Umbilical cord (tissue), 2 donors: ENCODE data around the genes TMEM238L and CDRT15.

DNA sequence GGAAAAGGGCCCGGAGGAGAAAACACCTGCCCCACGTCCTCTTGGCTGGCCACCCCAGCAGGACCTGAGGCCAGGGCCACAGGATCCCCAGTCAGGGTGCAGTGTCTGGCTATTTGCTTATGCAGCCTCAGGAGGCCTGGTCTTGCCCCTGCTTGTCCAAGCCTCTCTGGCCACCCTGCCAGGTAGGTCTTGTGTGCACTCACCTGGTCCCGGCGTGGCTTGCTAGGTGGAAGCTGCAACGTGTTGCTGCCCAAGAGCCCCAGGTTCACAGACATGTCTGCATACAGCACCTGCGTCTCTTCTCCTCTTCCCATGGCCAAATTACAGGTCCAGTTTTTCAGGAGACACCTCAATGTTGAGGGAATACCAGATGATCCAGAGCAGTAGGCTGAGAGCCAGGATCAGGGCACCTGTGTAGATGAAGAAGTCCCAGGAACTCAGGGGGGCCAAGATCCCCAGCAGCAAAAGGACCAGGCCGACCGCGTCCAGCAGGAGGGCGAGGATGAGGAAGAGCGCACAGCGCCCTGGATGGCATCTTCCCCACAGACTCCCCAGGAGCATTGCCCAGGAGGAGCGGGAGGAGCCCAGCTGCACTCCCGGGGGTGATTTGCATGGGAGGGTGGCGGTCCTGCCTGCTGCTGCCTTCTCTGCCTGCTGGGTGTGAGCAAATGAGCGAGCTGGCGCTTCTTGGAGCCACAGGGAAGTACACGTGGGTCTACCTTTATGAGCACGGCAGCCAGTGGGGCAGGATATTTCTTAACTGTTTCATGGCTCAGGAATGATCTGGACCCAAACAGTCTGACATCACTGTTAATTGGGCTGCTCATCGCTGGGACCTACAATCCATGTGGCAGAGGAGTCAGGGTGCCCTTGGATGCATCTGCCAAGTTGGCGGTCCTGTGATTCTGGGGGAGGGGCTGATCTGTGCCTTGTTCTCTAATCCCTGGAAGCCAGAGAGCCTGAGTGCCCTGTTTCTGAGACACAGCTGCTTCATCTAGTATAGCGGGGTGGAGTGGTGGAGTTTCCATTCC is at the start of gene TMEM238L:
TSS of gene TMEM238L (minus strand) at position 697 of the 1,031 bp plus-strand sequence.
- RAMPAGE, long total RNA, result no peak

DNA sequence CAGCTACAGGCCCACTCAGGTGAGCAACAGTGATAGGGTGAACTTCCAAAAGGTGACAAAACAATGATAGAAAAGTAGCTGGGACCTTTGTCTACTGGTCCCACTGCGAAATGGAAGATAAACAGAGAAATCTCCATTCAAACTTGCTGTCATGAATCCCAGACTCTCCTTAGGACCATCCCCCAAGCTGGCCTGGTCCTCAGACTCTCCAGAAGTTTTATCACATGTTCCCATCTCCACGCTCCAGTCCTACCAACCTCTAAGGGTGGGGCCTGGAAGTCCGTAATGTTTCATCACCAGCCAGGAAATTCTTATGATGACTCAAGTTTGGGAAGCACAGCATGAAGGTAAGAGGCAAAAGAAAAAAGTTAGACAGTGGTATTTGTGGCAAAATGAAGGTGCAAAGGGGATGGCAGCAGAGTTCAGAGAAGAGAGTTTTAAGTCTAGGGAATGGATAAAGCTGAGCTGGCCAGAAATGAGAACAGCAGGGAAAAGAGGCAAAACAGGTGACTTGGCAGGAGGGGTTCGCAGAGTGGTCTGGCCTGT is 52.7 kb downstream of the ZNF18 start:
- RAMPAGE, long total RNA, result no peak

DNA sequence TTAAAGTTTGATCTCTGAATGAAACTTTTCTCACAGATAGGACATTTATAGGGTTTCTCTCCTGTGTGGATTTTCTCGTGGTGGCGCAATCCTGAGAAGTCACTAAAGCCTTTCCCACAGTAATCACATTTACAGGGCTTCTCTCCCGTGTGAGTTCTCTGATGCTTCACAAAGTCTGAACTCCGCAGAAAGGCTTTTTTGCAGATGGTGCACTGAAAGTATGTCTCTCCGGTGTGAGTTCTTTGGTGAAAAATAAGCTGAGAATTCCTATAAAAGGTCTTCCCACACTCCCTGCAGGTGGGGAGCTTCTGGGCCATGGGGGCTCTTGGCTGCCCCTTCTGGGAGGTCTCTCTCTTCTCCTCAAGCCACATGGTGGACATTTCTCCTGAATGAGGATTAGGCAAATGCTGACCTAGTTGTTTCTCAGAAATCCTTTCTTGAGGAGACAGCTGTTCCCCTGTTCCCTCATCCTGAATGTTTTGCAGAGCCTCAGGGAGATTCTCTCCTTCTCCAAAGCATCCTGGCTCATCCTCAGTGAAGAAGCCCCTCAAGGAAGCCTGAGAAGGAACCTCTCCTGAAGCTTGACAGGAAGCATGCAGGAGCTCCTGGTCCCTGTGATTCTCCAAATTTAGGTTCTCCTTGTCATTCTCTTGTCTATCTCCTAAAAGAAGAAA is 19.1 kb downstream of the ZNF18 start:
- RAMPAGE, long total RNA, result no peak

GRCh38 chr17:12106906-12107785 is 86.5 kb downstream of the MAP2K4 start:
- RAMPAGE, long total RNA, result no peak

DNA sequence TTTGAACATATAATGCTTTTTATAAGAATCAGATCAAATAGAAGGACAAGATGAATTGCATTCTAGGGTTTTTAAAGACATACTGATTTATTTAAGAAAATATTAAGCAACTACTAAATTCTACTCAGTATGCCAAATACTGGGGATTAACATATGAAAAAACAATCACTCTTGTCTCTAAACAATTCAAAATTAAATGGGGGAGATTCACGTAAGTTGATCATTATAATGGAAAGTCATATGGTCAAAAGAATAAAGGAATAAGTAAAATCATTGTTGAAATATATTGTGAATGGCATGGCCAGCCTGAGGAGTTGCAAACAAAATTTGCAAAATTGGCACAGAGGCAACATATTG is 176.0 kb upstream of the MYOCD start:
- RAMPAGE, long total RNA, result no peak

DNA sequence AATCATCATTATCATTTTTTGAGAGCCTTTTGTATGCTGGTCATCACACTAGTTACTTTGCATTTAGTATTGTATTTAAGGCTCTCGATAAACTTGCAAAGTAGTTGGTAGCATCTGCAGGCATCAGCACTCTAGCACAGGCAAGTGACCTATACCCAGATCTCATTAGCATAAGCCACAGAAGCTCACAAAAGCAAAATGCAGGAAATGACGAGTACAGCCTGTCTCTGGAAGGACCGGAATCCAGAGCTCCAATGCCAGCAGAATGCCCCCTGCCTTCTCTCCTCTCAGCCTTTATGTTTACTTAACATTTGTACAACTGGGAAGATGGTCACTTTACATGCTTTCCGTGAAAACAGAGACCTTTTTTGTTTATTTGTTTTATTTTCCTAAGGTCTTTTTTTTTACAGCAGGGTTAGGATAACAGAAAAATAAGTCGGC is 45.5 kb upstream of the MYOCD start:
- RAMPAGE, long total RNA, result no peak

DNA sequence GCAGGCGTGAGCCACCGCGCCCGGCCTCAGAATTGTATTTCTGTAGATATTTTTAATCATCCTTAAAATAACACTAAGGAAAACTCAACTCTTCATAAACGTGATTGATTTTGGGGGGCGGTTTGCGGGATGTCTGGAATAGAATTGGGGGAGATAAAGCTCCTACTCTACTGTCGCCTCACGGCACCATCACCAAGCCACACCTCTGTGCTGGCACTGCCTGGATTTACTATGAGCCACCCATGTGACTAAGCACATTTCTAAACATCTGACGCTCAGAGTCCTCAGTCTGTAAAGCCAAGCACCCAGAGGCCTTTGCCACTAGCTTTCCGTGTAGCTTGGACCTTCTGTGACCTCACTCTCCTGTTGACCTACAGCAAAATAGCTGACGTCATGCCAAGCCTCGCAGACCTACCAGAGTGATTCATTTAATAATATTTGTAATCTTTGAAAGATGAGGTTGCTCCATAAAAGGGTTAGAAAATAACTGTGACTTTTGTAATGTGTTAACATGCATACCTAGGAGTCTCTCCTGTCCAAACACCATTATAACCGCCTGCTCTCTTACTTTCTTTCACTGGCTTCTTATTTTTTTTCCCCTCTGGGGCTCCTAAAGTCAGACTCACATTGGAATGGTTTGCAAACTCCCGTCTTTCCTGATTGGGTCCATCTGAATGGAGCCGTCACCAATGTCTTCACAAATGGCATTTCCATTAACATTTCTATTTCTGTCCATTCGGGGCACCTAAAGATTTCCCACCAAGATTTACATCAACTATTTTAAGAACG is 38.4 kb upstream of the MYOCD start:
- RAMPAGE, long total RNA, result no peak

DNA sequence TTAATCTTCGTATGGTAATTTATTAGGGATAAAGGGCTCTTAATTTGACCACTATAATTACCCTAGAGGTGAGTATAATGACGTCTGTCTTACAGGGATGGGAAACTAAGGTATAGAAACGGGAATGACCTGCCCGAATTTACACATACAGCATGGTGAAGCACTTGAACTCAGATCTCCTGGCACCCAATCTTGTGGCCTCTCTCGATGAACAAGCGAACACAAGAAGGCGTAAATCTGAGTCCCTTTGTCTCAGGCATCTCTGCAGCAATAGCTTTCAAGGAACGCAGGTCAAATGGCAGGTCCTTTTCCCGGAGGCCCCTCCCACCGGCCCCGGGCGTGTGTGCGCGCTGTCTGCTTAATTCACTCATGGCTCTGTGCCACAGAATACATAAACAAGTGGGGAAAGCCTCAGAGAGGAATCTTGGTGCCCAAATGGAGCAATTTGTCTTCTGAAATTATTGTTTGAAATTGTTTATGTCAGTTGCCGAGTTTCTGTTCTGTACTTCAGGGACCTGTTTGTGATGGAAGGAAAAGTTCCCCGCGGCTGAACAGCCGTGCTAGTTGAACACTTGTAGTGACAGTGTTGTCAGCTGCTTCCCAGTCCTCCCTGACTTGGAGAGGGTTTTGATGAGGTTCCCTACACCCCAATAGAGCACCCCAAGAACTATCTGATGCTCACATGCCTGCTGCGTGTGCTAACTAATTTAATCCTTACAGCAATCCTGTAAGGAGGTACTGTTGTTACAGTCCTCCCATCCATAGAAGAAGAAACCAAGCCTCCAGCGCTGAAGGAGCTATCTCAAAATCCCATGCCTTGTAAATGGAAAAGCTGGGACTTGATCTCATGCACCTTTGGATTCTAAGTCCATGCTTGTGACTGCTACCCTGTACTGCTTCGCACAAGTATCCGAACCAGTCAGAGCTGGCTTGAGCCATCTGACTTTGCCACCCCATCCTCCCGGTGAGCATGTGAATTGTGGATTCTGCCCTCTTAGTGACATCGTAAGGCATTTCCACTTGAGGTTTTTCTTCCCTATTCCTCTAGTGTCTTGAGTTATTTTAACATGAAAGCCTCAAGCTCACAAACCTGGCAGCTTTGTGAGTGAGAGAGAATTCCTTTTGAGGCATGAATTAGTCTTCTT is 14.9 kb downstream of the MYOCD start:
- RAMPAGE, long total RNA, result no peak

DNA sequence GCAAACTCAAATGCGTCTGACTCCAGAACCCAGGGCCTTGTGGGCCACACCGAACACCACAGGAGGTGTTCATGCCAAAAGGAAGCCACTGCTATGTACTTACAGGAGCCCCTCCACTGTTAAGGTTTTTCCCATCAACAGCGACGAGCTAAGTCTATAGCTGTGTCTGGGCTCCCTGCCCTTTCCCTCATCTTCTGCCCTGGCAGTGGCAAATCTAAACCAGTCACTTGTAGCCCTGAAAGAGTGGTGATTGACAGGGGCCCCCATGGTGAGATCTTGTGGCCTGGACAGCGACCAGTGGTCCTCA is 57.6 kb upstream of the ARHGAP44 start:
- RAMPAGE, long total RNA, result no peak

DNA sequence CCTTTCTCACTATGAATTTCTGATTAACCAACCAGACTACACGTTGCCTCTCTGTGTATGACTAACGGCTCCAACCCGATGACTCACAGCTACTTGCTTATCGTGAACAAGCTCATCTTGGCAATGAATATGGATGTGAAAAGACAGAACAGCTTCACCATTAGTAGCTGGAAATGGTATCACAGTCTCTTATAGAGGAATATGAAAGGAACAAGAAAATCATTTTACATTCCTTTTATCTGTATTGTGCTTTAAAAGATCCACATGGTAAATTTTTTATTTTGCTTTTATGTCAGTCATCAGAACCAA is 23.7 kb upstream of the ARHGAP44 start:
- RAMPAGE, long total RNA, result no peak

DNA sequence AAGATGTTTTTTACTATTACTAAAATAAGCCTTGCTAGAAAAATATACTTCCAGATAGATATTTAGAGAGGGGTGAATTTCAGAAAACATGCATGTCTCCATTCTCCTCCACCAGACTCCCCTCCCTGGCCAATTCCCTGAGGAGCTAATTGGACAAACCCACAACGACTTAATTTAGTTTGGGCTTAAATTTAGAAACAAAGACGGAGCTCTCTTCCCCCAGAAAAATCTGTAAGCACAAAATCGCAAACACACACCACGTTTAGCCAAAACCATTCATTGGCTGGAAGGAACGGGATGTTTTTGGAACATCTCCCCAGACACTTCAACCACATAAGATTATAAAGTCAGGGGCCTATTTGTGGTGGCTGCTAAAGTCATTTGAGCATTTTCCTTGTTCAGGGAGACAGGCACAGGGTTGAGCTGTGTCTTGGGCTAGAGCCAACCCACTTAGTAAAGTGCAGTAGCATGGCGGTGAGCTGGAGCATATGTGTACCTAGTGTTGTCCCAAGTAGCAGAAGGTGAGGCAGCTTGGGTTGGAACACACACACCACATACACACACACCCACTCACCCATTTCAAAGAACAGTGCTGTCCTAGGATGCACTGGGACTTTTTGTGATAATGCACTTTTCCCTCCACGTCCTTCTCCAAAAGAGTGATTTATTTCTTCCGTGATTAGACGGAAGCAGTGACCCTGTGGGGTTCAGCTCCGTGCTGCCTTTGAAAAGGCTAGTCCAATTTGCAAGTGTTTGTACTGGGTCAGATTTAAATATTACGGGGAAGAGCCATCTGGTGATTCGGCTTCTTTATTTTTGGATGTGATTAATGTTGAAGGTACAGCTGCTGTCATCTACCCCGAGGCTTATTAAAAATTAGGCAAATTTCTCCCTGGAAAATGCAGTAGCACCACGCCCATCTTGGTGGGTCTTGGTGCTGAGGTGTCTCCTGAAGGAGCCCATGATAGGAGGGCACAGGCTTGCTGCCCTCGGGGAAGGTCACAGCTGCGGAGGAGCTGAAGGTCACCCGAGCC is 32.2 kb downstream of the ELAC2 start:
- RAMPAGE, long total RNA, result no peak

- RAMPAGE, long total RNA, result no peak
Measured at GRCh38 chr17:12989780-12990784, 27.7 kb downstream of the ELAC2 start.

DNA sequence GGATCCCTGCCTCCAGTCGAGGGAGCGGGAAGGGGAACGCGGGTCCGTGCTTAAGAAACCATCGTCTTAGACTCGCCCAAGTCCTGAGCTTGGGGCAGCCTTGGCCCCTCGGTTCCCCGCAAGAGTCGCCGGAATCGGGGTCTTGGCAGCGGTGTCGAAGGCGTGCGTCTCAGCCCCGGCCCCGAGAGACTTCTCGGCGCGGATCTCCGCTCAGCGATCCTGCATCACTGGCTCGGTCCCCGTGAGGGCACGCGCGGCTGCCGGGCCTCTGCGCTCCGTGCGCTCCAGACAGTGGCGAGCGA is 453 bp downstream of the HS3ST3A1 start:
- RAMPAGE, long total RNA, result no peak

- RAMPAGE, long total RNA, result no peak
Measured at GRCh38 chr17:14236704-14236970, at the start of gene CDRT15. Gene CDRT15 (minus strand): TSS chr17:14236862.

DNA sequence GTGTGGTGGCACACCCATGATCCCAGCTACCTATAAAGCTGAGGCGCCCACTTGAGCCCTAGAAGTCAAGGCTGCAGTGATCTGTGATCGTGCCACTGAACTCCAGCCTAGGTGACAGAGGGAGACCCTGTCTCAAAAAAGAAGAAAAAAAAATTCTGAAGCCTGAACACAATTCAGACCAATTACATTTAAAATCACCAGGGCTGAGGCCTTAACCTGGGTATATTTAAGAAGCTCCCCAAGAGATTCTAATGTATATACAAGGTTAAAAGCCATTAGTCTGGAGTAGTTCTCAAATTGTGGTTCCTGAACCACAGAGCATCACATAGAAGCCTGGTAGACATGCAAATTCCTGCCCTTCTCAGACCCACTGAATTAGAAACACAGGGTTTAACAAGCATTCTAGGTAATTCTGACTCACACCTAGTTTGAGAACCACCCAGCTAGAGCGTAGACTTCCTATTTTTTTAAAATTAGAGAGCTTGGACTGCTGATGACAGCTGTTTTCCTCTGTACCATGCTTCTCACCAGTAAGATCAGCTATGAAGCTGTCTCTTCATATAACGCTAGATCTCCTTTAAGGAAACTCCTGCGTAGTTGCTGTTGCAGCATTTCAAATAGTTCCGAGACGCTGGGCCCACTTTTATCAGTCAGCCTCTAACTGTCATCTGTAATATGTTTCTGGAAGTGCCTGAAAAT is 50.5 kb downstream of the HS3ST3B1 start:
- RAMPAGE, long total RNA, result no peak

GRCh38 chr17:15291559-15292295 is 26.6 kb upstream of the PMP22 start:
- RAMPAGE, long total RNA, result no peak

DNA sequence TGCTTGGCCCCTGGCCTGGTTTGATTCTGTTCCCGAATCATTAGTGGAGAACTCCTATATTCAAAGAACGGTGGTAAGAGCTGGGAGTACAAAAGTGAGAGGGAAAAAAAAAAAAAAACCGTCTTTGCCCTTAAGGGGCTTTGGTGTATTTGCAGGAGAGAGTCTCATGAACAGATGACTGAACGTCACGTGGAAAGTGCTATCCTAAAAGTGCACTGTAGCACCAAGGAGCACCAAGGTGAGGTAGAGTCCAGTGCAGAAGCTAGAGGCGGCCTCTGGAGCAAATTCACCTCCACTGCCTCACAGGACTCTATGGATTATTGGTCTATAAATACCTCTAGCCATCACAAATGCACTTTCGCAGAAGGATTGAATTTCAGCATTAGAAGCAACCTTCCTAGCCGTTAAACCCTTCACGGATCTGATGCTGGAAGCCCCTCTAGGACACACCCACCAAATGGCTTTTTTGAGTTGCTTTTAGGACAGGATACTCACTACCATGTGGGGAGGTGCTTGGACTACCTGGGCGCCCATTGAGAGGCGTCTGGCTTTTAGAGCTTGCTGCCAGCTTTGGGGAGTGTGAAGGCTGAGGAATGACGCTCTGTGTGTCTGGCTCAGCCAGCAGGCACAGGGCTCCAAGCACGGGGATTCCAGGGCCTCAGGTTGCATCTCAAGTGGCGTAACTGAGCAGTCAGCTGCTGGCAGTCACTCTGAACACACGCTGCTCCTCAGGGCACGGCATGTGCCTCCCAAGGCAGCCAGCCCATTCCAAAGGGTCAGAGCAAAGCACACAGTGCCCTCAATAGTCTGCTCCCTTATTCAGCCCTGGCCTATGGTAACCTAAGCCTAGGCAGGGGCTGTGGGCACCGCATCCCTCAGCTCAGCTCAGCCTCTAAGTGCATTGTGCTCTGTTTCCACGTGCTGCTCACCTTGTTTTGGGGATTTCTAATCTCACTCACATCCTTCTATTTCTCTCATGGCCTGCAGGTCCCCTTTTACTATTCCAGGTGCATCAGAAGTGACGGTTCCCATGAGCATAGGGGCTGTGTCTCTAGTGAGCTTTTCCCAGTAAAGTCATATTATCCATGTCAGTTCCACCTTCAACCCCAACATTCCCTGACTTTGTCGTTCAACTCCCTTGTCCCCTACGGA is 52.6 kb downstream of the CDRT4 start:
- RAMPAGE, long total RNA, result no peak

DNA sequence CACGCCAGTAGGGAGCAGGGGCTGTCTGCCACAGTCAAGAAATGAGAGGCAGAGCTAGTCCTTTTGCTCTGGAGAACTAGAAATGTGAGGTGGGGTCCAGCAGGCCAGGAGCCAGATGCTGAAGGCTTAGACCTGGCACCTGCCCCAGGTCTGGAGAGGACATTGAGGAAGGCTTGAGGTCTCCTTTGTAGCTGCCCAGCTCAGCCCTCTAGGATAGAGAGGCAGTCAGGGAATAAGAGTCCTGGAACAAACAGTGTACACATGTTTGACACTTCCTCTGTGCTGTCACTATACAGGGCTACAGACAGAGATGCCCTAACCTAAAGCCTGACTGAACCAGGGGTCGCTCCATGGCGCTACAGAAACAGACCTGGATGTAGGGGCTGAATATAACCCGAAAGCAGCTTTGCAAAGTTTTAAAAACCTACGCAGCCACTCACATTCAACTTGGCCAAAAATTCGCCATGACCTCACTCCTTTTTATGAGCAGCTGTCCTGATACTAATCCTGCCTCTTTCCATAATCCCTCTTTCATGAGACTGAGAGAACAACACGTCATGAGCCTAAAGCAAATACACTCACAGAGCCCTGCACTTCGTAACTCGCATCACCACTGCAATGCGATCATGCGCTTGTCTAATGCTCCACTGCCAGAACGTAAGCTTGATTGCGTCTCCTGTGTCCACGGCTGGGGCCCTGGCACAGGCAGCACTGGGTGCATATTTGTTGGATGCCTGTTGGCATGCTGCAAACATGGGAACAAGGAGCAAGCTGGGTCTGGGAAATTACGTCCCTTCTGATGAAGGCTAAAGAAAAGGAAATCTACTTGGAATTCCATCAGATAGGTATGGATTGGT is 36.4 kb downstream of the CDRT4 start:
- RAMPAGE, long total RNA, result no peak

- RAMPAGE, long total RNA, result no peak
Measured at GRCh38 chr17:15434256-15434883, 33.1 kb downstream of the CDRT4 start.

GRCh38 chr17:15999880-16000881 is 557 bp downstream of the TTC19 start:
- RAMPAGE, long total RNA, result no peak